ENCODE measurements around a stretch of chr7.

DNA sequence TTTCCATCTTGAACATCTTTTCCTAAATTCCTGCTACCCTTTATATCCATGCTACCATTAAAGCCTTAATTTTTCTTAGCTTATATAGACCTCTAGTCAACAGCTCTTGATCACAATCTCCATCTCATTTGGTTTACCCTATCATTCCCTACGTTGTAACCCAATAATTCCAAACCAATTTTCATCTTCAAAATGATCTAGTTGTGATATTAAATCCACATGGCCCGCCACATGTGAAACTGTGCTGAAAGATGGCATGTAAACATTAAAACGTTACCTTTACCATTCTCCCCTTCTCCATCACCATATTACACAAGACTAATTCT lies 4.8 kb downstream of the MTERF1 start:
- PRO-cap: no peak

GRCh38 chr7:91992657-91993227 lies 52.1 kb downstream of the AKAP9 start:
- PRO-cap: no peak

DNA sequence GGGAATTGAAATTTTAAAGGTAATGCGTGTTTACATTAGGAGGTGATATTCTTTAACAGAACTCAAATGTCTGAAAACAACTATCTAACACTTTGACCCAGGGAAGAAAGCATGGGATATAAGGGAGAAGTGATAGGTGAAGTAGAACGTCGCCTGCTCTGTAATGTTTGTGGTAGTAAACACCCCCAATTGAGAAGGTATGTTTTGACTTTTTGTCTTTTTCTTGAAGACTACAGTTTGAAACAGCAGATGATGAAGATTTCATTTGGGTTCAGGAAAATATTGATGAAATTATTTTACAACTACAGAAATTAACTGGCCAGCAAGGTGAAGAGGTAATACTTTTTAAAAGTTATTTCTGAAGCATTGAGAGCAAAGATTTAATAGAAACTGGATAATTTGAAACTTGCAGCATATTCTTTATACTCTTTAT lies 36.4 kb downstream of the CYP51A1 start:
- PRO-cap: no peak

GRCh38 chr7:92142595-92143022 lies 8.3 kb upstream of the CYP51A1 start:
- PRO-cap: no peak

- PRO-cap: no peak
Measured at GRCh38 chr7:92266151-92267188, 20.7 kb downstream of the ANKIB1 start.

DNA sequence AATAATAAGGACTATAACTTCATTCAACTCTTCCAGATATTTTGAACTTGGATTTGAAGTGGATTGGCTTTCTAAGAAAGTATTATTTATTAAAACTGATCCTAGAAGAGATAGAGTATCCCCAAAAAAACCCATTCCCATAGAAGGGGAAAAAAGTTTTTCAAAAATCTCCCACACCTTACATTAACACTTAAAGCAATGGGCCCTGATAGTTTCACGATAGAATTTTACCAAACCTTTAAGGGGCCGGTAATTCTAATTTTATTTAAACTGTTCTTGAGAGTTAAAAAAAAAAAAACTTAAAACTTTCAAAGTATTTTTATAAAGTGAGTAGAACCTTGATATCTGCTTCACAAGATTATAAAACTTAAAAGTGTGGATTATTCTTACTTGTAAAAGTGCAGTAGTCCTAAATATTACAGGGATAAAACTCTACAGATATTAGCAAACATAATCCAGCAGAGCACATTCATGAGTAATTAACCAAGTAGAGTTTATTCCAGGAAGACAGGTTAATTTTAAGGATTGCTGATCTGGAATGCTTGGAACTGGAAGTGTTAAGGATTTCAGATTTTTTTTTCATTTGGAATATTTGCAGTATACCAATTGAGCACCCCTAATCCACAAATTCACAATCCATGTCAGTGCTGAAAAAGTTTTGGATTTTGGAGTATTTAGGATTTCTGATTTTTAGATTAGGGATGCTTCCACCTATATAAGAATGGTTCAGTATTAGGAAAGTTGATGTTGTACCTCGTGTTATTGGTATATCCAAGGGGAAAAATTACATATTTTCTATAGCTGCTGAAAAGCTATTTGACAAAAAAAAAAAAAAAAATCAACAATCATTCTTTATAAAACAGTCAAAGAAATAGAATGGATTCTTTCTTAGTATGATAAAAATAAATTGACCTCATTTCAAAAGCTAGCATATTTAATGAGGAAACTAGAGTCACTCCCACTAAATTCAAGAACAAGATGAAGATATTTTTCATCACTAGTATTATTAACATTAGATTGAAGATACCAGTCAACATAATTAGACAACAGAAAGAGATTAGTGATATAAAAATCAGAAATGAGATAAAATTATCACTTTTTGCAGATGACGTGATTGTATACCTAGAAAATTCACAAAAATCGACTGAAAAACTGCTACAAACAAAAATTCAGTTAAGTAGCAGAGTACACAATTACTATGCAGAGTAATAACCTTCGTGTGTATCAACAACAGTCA lies 69.2 kb upstream of the GATAD1 start:
- PRO-cap: no peak

DNA sequence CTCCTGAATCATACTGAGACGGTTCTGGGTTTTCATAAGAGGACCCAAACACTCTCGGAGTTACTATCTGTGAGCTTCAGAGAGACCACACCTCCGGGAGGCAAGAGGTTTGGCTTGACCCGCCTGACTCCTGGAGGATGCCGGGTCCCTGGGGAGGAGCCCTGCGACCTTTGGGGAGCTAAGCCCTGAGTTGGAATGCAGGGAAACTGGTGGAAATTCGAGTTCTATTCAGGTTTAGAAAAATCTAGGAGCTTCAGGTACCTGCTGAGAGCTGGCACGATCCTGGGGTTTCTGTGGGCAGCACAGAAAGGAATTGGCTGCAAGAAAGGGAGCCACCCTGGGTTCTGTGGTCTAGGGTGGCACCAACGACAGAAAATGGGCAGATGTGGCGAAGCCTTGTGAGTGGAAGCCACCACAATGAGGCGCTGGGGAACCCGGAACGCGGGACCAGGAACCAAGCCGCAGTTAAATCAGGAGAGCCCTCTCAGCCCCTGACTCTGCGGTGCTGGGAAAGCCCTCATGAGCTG lies 21.8 kb upstream of the GATAD1 start:
- PRO-cap: no peak

DNA sequence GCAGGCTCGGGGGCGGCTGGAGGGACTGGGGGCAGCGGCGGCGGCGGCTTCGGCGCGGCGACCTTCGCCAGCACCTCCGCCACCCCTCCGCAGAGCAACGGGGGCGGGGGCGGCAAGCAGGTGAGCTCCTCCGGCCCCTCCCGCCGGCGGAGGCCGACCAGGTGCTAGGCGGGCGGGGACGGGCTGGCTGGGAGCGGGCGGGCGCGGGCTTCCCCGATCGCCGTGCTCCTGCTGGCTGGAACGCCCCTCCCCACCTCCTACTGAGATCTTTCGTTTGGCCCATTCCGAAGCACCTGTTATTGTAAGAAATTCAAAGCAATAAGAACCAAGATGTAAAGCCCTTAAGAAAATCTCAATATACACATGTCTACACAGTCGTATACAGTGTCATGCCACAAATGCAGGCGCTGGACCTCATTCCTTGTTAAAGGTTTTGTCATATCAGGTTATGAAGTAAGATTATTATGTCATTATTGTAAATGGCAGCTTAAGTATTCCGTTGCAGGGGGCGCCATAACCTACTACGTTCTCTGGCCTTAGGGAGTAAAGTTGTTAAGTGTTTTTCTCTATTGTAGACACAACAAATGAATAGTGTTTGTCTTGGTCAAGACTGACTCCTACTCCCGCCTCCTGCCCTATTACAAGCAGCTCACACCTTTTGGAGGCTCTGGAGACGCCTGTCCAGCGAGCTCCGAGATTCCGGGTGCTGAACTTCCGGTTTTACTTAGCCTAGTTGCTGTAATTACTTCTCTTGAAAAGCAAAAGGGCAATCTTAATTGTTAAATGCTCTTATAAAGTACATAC lies 779 bp downstream of the GATAD1 start:
- PRO-cap: no peak

GRCh38 chr7:92448663-92449376 lies 1.5 kb downstream of the GATAD1 start:
- PRO-cap: no peak

DNA sequence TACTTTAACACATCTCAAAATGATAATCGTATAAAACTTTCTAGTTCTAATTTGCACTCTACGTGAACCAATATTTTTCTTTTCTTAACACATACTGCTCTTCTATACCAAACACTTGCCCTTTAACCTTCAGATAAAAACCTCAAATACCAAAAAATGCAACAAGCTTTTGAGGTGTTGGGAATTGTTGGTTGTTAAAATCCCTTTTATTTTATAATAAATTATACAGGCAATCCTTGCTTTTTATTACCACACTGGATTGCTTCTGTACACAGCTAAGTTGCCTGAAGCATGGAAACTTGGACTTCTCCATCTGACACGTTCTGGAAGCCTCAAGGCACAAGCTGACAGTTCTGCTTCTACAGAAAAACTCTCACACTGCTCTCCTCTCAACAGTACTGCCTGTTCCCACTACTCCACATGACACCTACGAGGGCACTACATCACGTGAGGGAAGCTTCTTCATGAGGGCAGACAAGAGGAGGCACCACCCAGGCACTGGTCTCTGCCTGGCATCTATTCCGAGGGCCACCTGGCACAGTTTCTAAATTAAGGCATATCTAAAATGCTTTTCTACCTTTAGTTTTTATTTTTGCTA lies 16.7 kb upstream of the FAM133B start:
- PRO-cap: no peak

DNA sequence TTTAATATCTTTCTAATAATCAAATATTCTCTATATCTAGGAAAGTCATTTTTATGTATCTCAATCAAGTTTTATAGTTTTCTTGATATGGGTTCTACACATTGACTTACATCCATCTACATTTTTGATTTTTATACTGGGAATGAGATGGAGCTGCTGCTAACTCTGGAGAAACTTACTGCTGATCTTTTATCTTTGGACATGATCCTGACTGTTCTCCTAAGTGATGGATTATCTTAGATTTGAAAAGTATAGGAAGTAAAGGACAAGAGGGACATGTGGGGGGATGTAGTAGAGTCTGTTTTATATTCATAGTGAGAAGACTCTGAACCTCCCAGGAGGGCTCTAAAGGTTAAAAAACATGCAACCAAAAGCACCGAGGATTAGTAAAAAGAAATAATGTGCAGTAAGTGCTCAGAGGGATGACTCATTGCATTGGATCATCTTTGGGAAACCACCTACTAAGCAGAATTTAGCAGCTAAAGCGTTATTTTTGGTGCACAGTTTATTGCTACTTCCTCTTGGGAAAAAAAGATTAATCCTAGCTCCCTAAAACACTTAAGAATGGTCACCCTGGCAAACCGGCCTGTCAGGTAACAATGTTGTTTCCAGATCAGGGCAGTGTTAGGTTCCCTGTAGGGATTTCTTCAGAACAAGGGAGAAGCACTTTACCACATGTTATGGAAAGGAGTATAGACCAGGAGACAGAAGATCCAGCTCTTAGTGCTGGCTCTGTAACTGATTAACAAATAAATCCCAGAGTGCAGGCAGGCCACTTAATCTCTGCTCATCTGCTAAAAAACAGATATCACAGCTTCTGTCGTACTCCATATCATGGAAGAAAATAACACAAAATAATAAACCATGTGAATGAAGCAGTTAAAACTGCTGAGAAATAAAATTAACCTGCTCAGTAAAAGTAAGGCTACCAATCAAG lies 44.7 kb upstream of the FAM133B start:
- PRO-cap: no peak

DNA sequence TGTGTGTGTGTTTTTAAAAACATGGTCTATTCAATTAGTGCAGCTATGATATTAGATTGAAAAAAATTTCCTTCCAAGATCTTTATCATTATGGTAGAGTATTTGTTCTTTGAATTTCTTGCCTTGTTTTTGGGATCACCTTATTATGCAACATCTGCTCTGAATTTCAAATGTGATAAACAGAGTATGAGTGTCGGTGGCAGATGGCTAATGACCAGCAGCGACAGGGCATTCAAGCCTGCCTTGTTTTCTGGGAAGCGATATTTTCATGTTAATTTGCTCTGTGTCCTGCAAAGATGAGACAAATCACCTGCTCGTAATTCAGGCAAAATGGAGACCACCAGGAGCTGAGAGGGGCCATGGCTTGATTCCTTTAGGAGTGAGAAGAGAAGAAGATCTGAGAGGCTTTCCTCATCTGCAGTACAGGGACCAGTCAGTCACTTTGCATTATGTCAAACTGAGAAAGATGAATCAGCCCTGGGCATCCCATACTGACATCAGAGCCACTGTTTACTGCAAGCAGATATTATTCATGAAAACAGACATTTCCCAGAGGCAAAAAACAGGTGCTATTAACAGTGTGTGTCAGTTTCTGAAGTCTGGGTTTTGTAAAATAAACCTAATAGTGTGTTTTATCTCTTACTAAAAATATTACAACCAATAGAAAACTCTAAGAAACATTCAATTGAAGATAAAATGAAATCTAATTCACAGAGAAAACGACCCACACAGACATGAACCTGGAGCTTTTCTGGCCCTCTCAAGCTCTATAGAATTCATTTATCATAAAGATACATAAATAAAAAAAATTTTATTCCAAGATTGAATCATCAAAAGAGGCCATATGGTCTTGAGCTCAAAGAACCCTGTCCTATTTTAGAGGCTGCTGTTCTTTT lies 67.6 kb downstream of the CDK6 start:
- PRO-cap: no peak

GRCh38 chr7:92835878-92836363 lies 452 bp downstream of the CDK6 start:
- PRO-cap: no peak

DNA sequence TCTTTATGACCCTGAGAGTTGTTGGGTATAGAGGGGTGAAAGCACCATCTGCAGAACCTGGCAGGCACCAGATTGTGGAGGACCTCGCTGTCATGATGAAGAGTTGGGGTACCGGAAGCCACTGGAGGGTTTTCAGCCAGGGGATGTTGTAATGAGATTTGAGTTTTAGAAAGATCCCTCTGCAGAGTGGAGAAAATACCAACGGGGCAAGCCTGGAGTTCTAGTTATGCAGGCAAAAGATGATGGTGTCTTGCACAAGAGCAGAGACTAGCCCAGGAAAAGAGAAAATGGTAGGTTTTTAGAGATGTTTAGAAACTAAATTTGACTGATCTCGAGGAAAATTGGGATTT lies 34.4 kb upstream of the CDK6 start:
- PRO-cap: no peak

- PRO-cap: no peak
Measured at GRCh38 chr7:92916790-92917320, 80.5 kb upstream of the CDK6 start.

DNA sequence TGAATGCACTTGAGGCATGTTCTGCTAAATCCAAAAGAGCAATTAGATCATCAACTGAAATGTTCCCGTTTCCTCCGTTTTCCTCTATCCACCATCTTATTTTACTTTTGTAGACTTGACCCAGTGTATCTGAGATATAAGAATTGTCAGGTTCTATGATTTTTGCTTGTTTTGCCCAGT lies 15.3 kb downstream of the SAMD9 start:
- PRO-cap: no peak

GRCh38 chr7:94050048-94050426 lies 45.9 kb upstream of the BET1 start:
- PRO-cap: no peak

- PRO-cap: bidirectional peak, plus-strand start at chr7:94392223, minus-strand start at chr7:94392196
Measured at GRCh38 chr7:94392052-94392566, 2.6 kb upstream of the COL1A2 start.

DNA sequence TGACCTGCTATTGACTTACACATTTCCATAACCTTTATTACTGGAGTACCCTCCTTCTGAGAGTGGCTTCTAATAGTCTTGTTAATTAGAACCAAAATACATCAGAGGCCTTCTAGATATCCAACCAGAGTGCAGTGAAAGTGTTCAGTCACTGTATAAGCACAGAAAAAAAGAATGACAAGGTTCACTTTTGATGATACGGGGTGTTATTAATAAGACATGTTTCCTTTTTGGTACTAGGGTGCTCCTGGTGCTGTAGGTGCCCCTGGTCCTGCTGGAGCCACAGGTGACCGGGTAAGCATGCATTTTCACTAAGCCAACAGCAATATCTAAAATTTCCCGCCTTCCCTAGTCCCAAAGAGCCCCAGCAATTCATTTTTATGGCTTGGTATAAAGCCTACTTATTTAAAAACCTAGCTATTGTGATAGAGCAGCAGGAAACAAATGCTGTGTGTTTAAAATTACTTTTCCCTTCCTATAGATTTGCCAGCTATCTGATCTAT lies 24.6 kb downstream of the COL1A2 start:
- PRO-cap: no peak

DNA sequence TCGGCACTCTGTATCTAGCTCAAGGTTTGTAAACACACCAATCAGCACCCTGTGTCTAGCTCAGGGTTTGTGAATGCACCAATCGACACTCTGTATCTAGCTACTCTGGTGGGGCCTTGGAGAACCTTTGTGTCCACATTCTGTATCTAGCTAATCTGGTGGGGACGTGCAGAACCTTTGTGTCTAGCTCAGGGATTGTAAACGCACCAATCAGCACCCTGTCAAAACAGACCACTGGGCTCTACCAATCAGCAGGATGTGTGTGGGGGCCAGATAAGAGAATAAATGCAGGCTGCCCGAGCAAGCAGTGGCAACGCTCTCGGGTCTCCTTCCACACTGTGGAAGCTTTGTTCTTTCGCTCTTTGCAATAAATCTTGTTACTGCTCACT lies 50.1 kb upstream of the SGCE start:
- PRO-cap: no peak